Bronchial epithelial cell (primary cell): Measurements from ENCODE around the gene ZNF80.

DNA sequence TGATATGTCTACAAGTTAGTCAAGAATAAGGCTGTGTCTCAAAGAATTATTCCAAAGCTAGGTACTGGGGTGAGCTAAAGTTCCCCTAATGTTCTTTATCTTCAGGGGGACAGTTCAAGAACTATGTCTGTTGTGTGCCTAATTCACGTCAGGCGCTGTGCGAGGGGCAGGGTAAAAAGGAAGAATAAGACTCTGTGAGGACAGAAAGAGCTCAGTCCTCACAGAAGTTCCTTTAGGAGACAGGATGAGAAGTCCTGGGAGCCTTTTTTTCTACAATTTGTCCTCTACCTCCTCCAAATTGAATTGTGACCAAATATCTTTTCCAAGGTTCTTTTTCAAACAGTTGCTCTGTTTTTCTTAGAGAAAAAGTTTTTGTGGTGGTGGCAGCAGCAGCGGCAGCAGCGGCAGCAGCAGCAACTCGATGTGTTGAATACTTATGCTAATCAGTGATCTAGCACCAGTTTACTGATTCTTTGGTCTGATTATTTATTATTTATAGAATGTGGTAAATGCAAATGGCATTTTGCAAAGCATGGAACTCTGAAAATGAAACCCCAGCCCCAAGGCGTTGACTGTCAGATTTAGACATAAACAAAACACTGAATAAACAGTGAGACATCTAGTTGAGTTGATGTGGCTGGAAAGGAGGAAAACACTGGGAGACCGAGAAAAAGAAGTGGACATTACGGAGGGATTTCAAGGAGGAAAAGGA, 59.9 kb upstream of the NEPRO start:
- RRBS, 2 experiments, result no CpG with 5 or more reads among the region's 9 CpGs

DNA sequence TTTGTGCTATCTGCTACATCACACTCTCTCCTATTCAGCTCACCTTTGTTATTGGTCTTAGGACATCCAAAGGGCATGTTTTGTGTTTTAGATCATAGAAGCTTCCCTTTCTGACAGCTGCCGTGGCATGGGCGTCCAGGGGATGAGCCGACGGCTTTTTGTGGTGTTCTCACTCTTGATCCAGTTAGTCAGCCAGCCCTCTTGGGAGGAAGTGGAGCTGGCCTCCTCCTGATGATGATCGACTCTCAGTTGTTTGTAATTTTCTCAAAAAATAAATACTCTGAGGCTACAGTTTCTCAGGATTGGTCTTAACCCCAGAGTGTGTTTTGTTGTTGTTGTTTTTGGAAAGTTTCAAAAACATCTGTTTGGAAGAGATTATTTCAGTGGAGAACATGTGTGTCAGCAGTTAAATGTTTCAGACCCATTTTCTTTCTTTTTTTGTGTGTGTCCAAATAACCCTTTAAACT, 34.4 kb downstream of the BOC start:
- RRBS, 2 experiments, result no CpG with 5 or more reads among the region's 5 CpGs

- RRBS, 2 experiments, result no CpG with 5 or more reads among the region's 17 CpGs
Measured at GRCh38 chr3:113250397-113251005, 39.1 kb downstream of the BOC start.

- RRBS, 2 experiments, result no CpG with 5 or more reads among the region's 4 CpGs
Measured at GRCh38 chr3:113261430-113262064, 50.2 kb downstream of the BOC start.

DNA sequence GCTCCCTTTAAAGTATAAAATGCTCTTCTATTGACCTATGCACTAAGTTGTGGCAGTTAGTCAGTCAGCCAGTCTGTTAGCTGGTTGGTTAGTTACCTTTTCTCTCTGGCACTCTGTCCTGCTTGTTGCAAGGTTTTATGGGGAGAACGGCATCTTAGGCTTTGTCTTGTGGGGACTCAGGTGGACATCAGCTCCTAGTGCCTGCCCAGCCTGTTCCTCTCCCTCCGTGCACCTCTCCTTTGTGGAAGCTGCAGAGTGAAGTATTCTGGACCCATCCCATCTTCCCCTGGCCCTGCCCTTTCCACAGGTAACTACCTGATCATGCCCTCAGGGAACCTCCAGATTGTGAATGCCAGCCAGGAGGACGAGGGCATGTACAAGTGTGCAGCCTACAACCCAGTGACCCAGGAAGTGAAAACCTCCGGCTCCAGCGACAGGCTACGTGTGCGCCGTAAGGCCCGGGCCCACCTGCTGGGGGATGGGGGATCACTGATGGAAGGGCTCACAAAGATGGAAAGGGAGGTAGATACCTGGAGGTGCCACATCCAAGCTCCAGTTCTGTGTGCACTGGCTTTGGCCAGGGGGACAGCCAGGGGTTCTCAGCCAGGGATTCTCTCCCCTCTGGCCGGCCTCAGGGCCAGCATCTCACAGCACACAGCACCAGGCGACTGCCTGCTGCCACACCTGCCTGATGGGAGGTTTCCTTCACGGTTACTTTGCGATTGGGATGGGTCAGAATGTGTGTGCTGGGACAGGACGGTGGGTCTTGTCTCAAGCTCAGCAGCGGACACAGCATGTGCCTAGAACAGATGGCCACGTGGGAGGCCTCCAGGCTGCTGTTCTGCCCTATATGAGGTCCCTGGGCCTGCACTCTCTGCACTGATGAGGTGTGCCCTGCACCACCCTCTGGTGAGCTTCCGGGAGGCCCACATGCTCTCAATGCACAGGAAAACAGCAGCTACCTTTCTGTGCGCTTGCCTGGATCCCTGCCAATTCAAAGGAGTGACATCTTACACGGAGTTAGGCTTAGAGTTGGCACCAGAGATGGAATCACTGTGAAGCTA, 59.5 kb downstream of the BOC start:
- RRBS, 2 experiments, result no CpG with 5 or more reads among the region's 19 CpGs

- RRBS, 2 experiments, result no CpG with 5 or more reads among the region's 13 CpGs
Measured at GRCh38 chr3:113485140-113485923, 29.6 kb downstream of the SPICE1 start.

GRCh38 chr3:113488833-113489427, 26.0 kb downstream of the SPICE1 start:
- RRBS, 2 experiments, result no CpG with 5 or more reads among the region's 1 CpG

GRCh38 chr3:113696737-113697074, 264 bp upstream of the USF3 start:
- RRBS, 2 experiments, result no CpG with 5 or more reads among the region's 15 CpGs

- RRBS, 2 experiments, result 0 to 3% methylated on average over 2 of the region's 17 CpGs
Measured at GRCh38 chr3:113745200-113745640, 829 bp downstream of the NAA50 start.

DNA sequence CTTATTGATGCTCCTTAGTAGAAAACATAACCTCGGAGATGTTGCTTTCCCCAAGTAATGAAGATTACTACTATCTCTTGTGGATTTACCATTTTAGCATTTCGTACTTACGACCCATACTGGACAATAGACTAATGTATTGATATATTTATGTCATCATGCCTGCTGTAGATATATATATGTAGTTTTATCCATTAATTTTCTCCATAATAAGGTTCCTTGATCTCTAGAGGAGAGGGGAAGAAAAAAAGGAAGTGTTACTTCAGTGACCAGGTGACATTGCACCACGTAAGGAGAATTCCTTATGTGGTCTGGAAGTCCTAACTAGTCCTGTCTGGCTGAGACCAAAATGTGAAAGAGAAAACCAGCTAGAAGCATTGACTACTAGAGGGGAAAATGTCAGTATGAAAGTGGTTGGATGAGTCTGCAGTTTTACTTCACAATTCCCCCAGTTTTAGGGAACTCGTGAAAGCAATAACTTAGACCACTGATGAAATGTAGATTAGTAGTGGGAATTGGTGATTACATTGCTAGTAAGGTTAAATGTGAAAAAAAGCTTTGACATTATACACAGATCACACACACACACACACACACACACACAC, 2.0 kb downstream of the ATP6V1A start:
- RRBS, 2 experiments, result no CpG with 5 or more reads among the region's 5 CpGs

- RRBS, 2 experiments, result no CpG with 5 or more reads among the region's 6 CpGs
Measured at GRCh38 chr3:114214619-114215624, 22.5 kb downstream of the ZNF80 start.

DNA sequence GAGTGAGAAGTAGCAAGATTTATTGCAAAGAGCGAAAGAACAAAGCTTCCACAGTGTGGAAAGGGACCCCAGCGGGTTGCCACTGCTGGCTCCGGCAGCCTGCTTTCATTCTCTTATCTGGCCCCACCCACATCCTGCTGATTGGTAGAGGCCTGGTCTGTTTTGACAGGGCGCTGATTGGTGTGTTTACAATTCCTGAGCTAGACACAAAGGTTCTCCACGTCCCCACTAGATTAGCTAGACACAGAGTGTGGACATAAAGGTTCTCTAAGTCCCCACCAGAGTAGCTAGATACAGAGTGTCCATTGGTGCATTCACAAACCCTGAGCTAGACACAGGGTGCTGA, at the start of gene ZNF80:
Gene ZNF80 (minus strand): TSS at position 96 of the 346 bp plus-strand sequence.
- RRBS, 2 experiments, result no CpG with 5 or more reads among the region's 5 CpGs

GRCh38 chr3:114297959-114298389, 4.1 kb downstream of the TIGIT start:
- RRBS, 2 experiments, result no CpG with 5 or more reads among the region's 1 CpG

DNA sequence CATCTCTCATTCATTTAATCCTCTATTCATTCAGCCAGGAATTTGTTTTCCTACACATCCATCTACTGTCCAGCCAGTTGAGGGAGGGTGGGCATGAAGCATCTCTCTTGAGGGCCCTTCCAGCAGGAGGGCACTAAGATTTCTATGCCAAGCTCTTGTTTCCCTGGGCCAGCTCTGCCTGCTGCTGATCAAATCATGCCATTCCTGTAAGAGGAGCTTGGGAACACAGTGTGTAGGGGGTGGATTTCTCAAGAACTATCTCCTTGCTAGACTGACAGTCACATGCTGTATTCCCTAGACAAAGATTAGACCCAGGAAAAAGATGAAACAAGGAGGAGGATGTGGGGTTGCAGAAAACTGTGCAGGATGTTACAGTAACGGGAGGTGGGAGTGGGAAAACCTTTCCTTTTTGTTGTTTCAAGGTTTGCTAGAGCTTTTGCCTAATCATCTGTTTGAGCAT, 71.5 kb downstream of the TIGIT start:
- RRBS, 2 experiments, result no CpG with 5 or more reads among the region's 1 CpG

DNA sequence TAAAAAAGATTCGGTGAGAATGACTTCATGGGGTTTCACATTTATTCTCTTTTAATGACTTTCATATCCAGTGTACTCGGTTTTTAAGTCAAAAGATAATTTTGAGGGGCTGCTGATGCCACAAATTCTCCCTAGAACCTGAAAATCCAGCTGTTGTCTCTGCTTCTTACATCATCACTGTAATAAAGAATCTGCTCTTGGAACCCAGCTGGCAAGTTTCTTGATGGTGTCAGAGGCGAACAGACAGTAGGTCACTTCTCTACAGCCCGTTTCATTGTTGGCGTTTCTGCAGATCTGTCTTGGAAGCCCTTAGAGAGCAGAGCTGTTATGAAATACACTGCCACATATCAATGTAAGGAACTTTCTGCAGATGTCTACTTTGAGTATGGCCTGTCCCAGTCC, 99.8 kb downstream of the TIGIT start:
- RRBS, 2 experiments, result no CpG with 5 or more reads among the region's 5 CpGs

GRCh38 chr3:114404816-114405218, 111.0 kb downstream of the TIGIT start:
- RRBS, 2 experiments, result no CpG with 5 or more reads among the region's 3 CpGs

DNA sequence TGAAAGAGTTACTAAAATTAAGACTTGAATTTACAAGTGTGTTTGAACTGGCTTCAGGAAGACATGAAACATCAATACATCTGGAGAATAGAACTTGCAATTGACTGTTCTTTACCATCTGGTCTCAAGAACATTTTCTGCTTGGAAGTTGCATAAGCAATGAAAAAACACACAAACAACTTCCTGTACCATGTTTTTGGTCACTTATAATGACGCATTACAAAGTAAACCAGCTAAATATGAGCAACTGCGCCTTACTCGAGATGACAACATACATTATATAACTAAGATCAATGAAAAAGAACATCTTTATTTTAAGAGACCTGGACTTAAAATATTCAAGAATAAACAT, 112.5 kb downstream of the TIGIT start:
- RRBS, 2 experiments, result no CpG with 5 or more reads among the region's 3 CpGs

DNA sequence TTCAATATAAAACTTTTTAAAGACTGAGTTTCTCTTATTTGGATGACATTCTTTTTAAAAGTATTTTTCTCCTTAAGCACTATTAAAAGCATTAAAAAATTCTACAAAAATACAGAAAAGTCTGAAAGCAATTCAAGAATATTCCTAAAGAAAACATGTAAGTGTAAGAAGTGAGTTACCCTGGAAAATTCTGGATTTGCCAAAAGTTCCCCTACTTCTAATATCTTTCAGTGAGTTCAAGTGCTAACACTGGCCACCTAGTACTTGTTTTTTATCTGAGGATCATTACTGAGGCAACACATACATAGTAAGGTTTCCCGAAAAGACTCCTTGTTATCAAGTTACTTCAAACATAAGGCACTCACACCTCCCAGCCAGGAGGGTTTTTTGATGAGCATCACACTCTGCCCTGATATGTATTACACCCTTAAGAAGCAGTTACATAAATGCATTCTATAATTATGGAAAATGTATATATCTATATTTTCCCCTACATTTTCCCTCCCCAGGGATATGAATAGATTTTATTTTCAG, 158.4 kb downstream of the TIGIT start:
- RRBS, 2 experiments, result no CpG with 5 or more reads among the region's 1 CpG

GRCh38 chr3:114623228-114623621, 329.4 kb downstream of the TIGIT start:
- RRBS, 2 experiments, result no CpG with 5 or more reads among the region's 4 CpGs

- RRBS, 2 experiments, result no CpG with 5 or more reads among the region's 6 CpGs
Measured at GRCh38 chr3:114624854-114625243, 331.0 kb downstream of the TIGIT start.